Heart left ventricle (tissue), 7 donors: ENCODE data around the gene DNAAF4.

DNA sequence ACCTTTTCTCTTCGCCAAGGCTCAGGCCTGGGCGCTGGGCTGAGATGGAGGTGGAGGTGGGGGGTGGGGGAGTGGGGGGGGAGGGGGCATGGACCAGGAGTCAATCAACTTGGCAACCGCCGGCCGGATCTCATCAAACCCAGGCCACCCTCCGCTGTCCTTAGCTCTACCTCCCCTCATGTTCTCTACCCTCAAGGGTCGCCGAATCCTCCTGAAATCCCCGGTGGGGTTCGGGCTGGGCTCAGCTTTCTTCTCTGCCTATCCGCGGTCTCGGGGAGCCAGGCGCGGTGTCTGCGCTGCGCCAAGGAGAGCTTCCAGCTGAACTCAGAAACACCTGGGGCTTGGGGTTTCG is 2.6 kb downstream of the ONECUT1 start:
- PRO-cap, 6 experiments, result no peak in any of the 6 experiments
- RAMPAGE, long total RNA, 2 experiments, result no peak in any of the 2 experiments
- RRBS, result 2% methylated on average over 5 of the region's 18 CpGs

- PRO-cap, 6 experiments, result no peak in any of the 6 experiments
- RAMPAGE, long total RNA, 2 experiments, result no peak in any of the 2 experiments
Observed at GRCh38 chr15:53420950-53421256, 338.6 kb downstream of the WDR72 start.

- PRO-cap, 6 experiments, result no peak in any of the 6 experiments
- RAMPAGE, long total RNA, 2 experiments, result no peak in any of the 2 experiments
- RRBS, result no CpG with 5 or more reads among the region's 4 CpGs
Observed at GRCh38 chr15:53448621-53449132, 310.8 kb downstream of the WDR72 start.

GRCh38 chr15:53540498-53541458 is 218.7 kb downstream of the WDR72 start:
- PRO-cap, 6 experiments, result no peak in any of the 6 experiments
- RAMPAGE, long total RNA, 2 experiments, result no peak in any of the 2 experiments
- RRBS, result no CpG with 5 or more reads among the region's 36 CpGs

- PRO-cap, 6 experiments, result no peak in any of the 6 experiments
- RAMPAGE, long total RNA, 2 experiments, result no peak in any of the 2 experiments
- RRBS, result no CpG with 5 or more reads among the region's 6 CpGs
Observed at GRCh38 chr15:53976773-53977217, 1.4 kb upstream of the UNC13C start.

GRCh38 chr15:54583681-54584220 is 605.5 kb downstream of the UNC13C start:
- PRO-cap, 6 experiments, result no peak in any of the 6 experiments
- RAMPAGE, long total RNA, 2 experiments, result no peak in any of the 2 experiments
- RRBS, result no CpG with 5 or more reads among the region's 9 CpGs

- PRO-cap, 6 experiments, result peak in 1 of 6 experiments; most common plus-strand start chr15:54820982 (in 1)
- RAMPAGE, long total RNA, 2 experiments, result no peak in any of the 2 experiments
- RRBS, result no CpG with 5 or more reads among the region's 3 CpGs
Observed at GRCh38 chr15:54820727-54821065, 376.0 kb downstream of the RSL24D1 start.

- PRO-cap, 6 experiments, result no peak in any of the 6 experiments
- RAMPAGE, long total RNA, 2 experiments, result no peak in any of the 2 experiments
- RRBS, result no CpG with 5 or more reads among the region's 1 CpG
Observed at GRCh38 chr15:55179017-55179935, 17.5 kb downstream of the RSL24D1 start.

DNA sequence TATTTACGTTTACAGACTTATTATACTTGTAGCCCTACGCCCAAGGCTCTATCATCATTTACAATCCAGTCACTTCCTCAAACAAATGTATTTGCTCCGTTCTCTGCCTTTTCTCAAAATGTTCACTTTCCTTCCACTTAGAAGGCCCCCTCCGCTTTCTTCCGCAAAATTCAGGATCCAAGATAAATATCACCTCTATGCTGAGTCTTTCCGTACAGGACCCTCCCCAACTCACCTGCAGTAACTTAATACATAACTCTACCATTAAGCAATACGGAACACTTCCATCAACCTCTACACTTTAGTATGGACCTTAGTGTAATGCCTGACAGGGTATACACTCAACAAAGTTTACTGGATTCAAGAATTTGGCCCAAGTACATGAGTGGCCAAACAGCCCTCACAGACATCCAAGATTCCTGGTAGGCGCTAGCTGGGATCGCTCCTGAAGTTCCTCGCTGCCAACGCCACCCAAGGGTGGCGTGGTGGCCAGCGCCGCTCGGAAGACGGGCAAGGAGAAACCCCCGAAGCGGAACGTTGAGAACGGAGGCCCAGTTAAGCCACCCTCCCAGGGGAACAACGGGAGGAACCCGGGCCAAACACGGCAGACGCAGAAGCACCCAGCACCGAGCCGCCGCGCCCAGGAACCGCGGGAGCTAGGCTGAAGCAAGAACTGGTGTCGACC is 481 bp downstream of the RSL24D1 start:
- PRO-cap, 6 experiments, result peak in 2 of 6 experiments; most common plus-strand start position 474 of the sequence (in 1); most common minus-strand start position 491 of the sequence (in 1)
- RAMPAGE, long total RNA, 2 experiments, result no peak in any of the 2 experiments
- RRBS, result no CpG with 5 or more reads among the region's 31 CpGs

- PRO-cap, 6 experiments, result no peak in any of the 6 experiments
- RAMPAGE, long total RNA, 2 experiments, result no peak in any of the 2 experiments
- RRBS, result no CpG with 5 or more reads among the region's 6 CpGs
Observed at GRCh38 chr15:55279537-55280694, 9.7 kb downstream of the RAB27A start.

- PRO-cap, 6 experiments, result no peak in any of the 6 experiments
- RAMPAGE, long total RNA, 2 experiments, result no peak in any of the 2 experiments
- RRBS, result no CpG with 5 or more reads among the region's 1 CpG
Observed at GRCh38 chr15:55319825-55320319, 850 bp downstream of the PIGB start.

- PRO-cap, 6 experiments, result no peak in any of the 6 experiments
- RAMPAGE, long total RNA, 2 experiments, result no peak in any of the 2 experiments
- RRBS, result no CpG with 5 or more reads among the region's 3 CpGs
Observed at GRCh38 chr15:55385368-55385910, 22.7 kb downstream of the CCPG1 start.

GRCh38 chr15:55508171-55508394 is at the start of gene DNAAF4:
Gene DNAAF4, minus strand, starts transcription at chr15:55508234.
- PRO-cap, 6 experiments, result no peak in any of the 6 experiments
- RAMPAGE, long total RNA, 2 experiments, result no peak in any of the 2 experiments
- RRBS, result no CpG with 5 or more reads among the region's 1 CpG

GRCh38 chr15:56043825-56044086 is 50.3 kb upstream of the NEDD4 start:
- PRO-cap, 6 experiments, result peak in 3 of 6 experiments; most common plus-strand start chr15:56043907 (in 3)
- RAMPAGE, long total RNA, 2 experiments, result no peak in any of the 2 experiments
- RRBS, result no CpG with 5 or more reads among the region's 4 CpGs

GRCh38 chr15:56099185-56099677 is 105.8 kb upstream of the NEDD4 start:
- PRO-cap, 6 experiments, result no peak in any of the 6 experiments
- RAMPAGE, long total RNA, 2 experiments, result no peak in any of the 2 experiments
- RRBS, result no CpG with 5 or more reads among the region's 1 CpG

GRCh38 chr15:56468418-56468960 is 3.6 kb upstream of the MNS1 start:
- PRO-cap, 6 experiments, result no peak in any of the 6 experiments
- RAMPAGE, long total RNA, 2 experiments, result no peak in any of the 2 experiments
- RRBS, result no CpG with 5 or more reads among the region's 2 CpGs

GRCh38 chr15:56772773-56773372 is 39.6 kb upstream of the ZNF280D start:
- PRO-cap, 6 experiments, result no peak in any of the 6 experiments
- RAMPAGE, long total RNA, 2 experiments, result no peak in any of the 2 experiments
- RRBS, result no CpG with 5 or more reads among the region's 3 CpGs

DNA sequence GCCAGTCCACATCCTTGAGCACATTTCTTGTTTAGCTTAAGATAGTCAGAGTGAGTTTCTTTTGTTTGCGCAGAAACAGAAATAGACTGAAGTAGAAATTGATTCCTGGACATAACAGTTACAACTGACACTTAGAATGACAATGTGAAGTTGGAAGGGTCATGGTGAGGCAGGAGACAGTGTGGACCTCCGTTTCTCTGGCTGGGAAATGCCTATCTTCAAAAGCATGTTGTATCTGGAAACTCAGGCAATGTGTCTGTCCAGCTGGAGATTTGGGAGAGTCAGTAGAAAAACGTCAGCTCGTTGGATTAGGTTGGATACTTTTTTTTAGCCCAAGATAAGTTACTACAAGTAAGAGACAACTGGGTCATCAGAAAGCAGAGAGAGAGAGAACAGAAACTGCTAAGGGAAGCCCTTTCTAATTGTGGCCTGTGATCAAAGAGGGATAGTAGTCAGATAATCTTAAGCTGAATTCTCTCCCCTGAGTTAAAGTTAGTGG is 78.8 kb upstream of the ZNF280D start:
- PRO-cap, 6 experiments, result no peak in any of the 6 experiments
- RAMPAGE, long total RNA, 2 experiments, result no peak in any of the 2 experiments
- RRBS, result no CpG with 5 or more reads among the region's 4 CpGs

DNA sequence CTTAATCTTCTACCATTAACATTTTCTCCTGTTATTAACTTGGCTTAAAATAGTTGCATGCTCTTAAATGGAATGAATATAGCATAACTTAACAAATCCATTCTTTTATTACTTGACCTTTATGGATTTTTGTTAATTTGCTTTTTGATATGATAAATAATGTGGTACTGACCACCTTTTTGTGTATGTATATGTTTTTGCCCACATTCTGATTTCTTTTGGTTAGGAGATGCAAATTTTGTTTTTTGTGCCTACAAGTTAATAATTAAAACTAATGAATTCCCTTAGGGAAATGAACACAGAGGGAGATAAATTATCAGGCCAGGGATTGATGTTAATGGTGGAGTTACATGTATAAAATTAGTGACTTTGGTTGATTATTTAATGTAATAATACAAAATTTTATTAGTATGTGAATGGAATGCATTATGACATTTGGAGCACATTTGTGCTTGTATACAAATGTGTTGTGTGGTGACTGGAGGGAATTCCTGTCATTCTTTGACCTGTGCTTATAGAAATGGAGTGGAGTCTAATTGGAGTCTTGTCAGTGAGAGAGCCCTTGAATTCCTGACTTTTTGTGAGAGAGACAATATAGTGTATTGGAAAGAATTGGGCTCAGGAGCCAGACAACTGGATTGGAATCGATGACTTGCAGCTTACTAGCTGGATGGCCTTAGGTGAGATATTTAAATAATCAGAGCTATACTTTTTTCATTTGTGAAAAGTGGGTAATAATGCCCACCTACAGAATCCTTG is 9.2 kb downstream of the TCF12 start:
- PRO-cap, 6 experiments, result no peak in any of the 6 experiments
- RAMPAGE, long total RNA, 2 experiments, result no peak in any of the 2 experiments
- RRBS, result no CpG with 5 or more reads among the region's 1 CpG

- PRO-cap, 6 experiments, result peak in 2 of 6 experiments; most common minus-strand start chr15:57156623 (in 2)
- RAMPAGE, long total RNA, 2 experiments, result no peak in any of the 2 experiments
- RRBS, result no CpG with 5 or more reads among the region's 2 CpGs
Observed at GRCh38 chr15:57156456-57156776, 219.9 kb upstream of the CGNL1 start.